Natural killer cell (primary cell): ENCODE measurements around a stretch of chr21.

GRCh38 chr21:37398348-37399129 is 32.0 kb downstream of the DYRK1A start:
- PRO-cap: no peak

DNA sequence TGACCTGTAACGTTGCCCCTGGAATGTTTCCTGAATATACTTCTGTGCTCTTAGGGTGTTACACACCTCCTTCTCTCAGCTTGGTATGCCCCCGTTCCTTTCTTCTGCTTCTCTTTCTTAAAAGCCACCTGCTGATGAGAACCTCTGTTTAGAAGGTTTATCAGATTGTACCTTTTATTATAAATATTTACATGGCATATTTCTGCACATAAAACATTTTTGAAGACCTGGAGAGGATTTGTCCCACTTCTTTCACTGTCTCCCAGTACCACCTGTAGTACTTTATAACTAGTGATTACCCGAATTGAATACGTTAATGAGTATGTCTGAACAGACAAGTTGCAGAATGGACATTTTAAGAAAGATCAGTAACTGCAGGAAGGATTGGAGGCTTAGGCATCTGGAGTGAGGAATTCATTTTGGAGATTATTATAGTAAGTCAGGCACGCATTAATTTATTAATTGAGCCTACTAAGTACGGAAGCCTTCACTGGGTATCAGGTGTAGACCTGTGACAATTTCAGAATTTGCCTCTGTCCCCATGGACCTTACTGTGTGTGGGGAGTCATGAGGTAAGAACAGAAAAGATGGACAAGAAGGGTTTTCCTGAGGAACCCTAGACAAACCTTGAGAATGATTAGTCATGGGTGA is 77.5 kb downstream of the DYRK1A start:
- PRO-cap: no peak

DNA sequence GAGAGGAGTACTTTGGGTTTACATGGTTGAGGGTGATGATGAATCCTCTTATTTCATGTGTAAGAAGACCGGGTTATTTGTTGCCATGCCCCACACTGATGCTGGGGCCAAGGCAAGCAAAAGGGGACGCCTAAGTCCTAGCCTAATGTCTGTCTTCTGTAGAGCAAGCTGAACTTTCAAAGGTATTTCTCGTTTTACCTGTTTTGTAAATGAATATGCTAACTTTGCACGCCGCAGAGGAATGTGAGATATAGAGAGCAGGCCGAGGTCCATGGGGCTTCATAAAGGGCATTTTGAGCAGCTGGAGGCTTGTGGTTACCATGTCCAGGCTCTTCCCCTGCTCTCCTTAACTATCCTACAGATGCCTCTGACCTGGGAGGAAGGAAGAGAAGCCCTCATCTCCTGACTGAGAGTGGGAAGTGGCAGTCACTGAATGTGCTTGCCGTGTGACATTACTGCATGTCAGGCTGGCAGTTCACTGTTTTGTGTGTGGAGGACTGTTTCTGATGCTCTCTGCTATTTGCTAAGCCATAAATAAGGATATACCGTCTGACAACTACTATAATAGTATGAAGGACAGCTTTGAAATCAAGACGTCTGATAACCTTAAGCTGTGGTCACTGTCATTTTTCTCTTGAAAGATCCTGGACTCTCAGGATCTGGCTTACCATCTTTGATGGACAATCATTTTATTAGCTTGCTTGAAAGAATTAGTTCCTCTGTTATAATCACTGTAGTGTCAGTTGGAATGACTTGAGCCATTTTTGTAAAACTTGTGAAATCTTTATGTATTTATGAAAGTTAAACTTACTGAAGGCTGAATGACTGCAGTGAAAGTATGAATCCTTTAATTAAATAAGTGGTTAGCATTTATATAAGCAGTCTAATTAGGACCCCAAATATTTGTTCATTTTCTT is 92.2 kb downstream of the DYRK1A start:
- PRO-cap: no peak

DNA sequence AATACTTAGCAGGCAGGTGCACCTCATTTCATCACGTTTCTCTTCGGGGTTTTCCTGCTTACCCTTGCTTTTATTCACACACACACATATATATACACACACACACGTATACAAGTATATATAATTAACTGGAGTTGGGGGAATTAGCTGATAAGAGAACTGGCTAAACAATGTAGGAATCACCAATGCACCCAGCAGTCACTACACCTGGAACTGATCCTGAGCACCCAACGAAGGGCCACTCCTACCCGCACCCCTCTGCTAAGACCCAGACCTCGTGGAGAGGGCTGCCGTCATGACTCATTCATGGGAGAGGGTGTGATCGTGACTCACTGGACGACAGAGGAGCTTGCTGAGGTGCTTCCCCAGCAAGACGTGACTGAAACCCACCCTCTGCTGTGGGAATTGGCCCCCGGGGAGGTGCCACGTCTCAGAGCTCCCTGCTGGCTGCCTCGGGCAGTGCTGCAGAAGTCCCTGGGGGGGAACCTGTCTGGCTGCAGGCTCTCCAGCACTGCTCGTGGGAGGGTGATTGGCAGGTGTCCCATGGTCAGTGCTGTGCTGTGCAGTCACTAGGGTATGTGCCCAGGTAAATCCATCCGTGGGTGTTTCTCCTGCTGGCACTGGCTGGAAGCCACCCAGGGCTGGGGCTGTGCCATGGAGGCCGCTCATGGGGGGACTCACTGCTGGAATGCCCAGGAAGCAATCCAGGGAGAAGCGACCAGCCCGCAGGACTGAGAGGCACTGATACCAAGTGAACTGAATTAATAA is 166.6 kb downstream of the DYRK1A start:
- PRO-cap: no peak

DNA sequence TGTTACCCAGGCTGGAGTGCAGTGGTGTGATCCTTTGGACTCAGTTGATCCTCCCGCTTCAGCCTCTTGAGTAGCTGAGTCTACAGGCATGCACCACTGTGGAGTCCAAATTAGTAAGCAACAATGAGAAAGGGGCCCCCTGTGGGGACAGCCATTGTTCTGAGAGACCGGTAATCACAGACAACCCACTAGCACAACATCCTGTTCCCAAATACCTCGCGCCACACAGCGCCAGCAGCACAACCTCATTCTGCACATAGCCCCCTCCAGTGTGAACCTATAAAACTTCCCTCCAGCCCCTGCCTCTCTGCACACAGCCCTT is 226.4 kb downstream of the DYRK1A start:
- PRO-cap: no peak

DNA sequence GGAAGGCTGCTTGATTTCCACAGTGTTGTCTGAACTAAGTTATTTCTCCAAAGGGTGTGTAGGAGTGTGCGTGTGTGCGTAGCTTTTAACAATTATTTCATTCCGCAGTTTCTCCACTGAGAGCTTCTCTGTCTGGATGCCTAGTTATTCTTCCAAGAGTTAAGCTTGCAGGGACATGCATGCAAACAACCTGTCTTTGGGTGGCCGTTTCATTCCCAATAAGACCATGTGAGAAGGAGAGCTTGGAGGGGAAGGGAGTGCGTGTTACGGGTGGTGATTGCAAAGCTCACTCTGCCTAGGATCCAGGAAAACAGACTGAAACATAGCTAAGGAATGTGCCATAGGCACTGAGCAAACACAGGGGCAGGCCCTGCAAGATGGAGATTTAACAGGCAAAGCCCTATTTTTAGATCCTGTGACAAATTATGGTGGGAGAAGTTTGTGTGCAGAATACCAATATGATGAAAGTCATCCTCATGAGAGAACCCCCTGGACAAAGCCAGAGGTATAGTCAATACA is 269.8 kb downstream of the DYRK1A start:
- PRO-cap: no peak

- PRO-cap: no peak
These were observed 271.6 kb downstream of the KCNJ6 start for GRCh38 chr21:37644657-37645032.

DNA sequence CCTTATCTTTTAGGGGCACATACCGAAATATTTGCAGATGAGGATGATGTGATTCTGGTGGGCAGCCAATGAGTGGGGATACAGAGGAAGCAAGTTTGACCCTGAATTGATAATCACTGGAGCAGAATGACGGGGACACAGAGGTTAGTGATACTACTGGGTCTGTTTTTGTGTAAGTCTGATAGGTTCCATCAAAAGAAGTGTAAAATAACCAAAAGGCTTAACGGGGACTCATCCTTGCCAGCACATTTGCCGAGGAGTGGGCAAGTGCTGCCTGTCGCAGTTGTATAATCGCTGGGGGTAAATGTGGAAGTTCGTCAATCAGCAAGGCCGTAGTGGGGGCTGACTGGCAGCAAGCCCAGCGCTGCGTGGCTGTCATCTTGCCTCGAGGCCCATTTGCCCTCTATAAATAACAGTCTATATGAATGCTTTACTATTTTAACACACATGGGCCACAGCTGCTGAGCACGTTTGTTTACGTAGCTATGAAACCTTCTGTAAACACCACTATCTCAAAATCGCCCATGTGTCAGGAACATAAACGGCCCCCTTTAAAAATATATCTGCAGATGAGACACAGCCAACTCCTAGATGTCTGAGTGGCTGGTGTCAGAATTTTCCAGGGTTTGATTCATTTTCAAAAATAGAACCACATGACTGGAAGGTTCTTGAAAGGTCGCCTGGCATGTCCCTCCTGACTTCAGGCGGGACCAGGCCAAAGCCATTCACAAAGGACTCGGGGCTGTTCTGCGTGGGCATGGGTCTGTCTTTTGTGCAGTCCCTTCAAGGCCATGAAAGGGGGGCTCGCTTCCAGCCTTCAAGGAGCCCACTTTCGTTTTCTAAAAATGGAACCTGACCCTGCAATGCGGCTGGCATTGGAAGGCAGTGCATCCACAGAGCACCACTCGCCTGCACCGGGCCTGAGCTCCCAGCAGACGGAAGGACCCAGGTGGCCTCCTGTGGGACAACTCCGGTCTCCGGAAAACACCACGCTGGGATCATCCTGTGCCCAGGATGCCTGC is 205.6 kb downstream of the KCNJ6 start:
- PRO-cap: no peak

- PRO-cap: no peak
These were observed 58.8 kb downstream of the KCNJ6 start for GRCh38 chr21:37857489-37857842.

- PRO-cap: no peak
These were observed 29.6 kb downstream of the KCNJ6 start for GRCh38 chr21:37886580-37887102.

- PRO-cap: no peak
These were observed 164.6 kb upstream of the KCNJ6 start for GRCh38 chr21:38080754-38081377.

GRCh38 chr21:38258646-38259554 is 2.1 kb downstream of the KCNJ15 start:
- PRO-cap: no peak

GRCh38 chr21:38351581-38352646 is 95.1 kb downstream of the KCNJ15 start:
- PRO-cap: no peak

DNA sequence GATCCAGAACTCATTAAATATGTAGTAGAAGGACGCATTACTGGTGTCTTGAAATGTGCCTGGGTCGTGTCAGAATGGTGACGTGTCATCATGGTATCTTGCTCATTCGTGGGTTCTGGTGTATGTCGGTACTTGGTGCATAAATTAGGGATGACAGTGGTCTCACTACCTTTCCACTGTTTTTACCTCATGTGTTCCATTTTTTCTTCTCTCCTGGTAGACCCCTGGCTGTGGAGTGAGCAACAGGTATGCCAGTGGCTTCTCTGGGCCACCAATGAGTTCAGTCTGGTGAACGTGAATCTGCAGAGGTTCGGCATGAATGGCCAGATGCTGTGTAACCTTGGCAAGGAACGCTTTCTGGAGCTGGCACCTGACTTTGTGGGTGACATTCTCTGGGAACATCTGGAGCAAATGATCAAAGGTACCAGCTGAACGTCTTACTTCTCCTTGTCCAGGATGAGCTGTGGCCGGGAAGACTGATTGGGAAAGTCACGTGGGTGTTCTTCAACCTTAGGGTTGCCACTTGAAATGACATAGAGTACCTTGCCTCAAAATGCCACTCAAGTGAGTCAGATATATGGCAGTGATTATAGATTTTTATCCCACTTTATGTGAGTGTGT is 8.9 kb downstream of the ETS2 start:
- PRO-cap: no peak

GRCh38 chr21:38819125-38820246 is 13.8 kb downstream of the ETS2 start:
- PRO-cap: no peak

DNA sequence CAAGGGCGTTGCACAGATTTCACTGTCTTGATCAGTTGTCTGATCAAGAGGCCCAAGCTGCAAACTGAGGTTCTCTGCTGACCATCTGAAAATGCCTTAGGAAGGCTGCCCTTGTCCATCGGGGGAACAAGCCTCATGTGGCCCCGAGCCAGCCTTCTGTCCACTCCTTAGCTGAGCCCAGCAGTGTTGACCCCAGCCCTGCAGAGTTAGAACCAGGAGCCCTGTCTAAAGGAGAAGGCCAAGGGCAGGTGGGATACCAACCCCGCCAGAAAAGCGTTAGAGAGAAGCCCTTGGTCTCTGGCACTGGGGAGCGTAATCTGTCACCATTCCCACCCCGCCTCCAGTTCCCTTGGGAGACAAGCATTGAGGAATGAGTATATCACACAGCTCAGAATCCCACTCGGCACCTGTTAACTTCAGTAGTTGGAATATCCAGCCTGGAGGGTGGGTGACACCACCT is 16.2 kb downstream of the ETS2 start:
- PRO-cap: no peak

- PRO-cap: no peak
These were observed 120.2 kb downstream of the ETS2 start for GRCh38 chr21:38925727-38926577.

DNA sequence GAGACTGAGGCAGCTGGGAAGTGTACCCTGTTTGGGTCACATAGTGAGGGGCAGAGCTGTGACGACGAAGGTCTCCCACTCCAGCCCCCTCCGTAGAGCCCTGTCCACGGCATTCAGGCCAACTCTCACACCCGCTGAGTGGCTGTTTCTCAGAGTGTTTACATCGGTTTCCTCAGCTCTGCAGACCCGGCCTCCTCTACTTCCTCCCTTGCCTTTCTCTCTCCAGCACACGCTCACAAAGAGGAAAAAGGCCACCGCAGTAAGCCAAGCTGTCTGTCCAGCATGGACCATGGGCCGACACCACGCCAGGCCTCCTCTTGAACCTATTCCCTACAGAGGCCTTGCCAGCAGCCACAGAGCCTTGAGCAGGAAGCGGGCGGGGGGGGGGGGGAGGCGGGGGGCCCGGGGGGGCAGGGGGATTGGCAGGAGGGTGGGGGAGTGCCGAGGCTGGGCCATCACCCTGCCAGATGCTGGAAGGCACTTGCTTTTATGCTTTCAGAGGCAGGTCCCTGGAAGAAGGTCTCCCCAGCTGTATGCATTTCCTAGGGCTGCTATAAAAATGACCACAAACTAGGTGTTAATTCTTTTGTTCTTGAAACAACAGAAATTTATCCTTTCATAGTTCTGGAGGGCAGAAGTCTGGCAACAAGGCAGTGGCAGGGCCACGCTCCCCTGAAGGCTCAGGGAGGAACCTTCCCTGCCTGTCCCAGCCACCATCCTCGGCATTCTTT is 178.4 kb downstream of the PSMG1 start:
- PRO-cap: unidirectional peak, minus-strand start at position 353 of the sequence

DNA sequence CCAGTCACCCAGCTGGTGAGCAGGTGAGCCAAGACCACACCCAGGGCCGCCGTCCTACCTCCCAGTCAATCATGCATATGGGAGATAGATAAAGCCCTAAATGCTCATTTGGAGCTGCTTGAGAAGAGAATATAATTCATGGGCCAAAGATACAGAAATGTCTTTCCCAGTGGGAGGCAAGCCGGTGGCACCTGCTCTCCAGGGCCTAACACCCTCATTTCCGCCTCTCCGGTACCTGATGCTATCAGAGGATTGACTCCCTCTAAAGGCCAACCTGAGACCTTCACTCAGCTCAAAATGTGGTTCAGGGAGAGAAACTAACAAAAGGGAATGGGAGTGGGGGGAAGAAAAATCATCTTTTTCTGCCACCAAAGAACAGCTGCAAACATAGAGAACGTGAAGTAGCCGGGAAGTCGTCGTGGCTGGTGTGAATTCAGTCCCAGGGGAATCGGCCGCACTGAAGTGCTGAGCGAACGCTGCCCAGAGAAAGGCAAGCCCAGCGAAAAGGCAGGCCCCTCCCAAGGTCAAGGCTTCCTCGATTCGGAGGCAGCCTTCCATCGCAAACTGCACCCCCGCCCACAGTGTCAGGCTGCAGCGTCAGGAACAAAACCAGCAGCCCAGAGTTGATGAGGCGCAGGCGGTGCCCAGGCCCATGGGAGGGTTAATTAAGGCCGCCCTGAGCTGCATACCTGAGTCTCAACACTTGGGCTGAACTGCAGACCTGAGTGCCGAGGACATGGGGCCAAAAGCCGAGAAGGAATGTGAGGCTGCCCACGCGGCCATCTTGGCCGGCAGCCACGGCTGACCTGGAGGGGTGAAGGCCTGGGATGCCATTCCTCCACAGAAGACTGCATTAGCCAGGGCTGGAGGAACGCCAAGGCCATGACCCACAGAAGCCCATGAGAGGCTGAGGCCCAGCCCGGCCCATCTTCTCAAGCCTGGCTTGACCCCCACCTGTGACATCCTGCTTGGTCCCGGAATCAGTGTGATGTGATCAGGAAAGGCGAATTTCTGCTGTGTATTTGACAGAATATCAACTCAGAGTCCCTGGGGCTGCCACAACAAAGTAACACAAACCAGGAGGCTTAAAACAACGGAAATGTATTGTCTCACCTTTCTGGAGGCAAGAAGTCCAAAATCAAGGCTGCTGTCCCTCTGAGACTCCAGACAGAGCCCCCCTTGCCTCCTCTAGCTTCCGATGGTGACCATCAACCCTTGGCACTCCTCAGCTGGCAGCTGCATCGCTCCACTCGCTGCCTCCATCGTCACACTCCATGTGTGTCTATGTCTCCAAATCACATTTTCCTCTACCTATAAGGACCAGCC is 160.0 kb downstream of the PSMG1 start:
- PRO-cap: no peak

DNA sequence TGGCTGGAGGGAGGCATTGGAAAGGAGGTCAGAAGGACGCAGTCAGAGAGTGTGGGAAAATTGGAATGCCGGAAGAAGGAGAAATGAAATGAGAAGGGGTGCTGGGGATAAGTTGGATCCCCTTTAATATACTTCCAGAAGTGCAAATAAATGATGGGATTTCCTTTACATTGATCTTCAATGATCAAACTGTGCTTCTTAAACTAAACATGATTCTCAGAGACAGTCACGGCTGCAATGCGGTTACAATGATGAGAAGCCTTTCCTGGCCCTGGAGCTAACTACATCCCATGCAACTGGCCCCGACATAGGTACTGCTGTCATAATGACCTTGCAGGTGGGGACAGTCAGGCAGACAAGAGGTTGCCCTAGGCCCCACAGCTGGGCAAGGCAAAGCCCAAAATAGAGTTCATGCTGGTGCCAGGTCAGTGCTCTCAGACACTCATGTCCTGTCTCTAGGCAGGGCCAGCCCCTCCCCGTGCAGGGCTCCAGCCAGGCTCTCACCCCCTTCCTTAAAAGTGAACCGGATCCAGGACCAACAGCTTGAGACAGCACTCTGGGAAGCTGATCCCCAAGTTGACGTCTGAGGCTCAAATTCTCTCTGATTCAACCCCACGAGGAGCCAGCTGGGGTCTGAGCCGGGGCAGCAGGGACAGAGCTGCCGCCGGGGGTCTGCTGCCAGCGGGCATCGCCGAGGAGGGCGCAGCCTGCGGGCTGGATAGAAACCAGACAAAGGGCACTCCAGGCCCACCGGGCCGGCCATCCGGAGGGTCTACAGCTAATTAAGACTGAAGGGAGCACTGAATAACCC is 96.2 kb downstream of the PSMG1 start:
- PRO-cap: no peak